Thoracic aorta endothelial cell (primary cell): ENCODE measurements around a stretch of chr2.

GRCh38 chr2:238274155-238274929, 14.1 kb downstream of the PER2 start:
- CAGE, long polyA plus RNA = no peak

DNA sequence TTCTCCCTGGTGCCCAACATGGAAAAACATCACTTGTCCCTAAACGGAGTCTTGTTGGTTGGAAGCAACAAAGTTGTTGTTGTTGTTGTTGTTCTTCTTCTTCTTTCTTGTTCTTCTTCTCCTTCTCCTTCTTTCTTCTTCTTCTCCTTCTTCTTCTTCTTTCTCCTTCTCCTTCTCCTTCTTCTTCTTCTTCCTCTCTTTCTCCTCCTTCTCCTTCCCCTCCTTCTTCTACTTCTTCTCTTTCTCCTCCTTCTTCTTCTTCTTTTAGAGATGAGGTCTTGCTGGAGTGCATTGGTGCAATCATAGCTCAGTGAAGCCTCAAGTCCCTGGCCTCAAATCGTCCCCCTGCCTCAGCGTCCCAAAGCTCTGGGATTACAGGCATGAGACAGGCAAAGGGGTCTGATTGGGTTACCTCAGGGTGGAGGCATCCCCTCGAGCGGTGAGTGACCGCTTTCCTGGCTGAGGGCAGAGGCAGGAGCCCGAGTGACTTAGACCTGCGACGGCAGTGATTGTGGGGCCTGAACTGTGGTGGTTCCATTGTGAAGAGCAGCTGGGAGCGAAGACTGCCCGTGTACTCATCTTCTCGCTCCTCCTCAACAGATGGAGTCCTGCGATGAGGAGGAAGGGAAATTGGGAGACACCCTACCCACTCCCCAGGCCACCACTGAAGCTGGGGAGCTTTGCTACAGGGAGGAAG, 6.9 kb upstream of the PER2 start:
- CAGE, long polyA plus RNA = no peak

- CAGE, long polyA plus RNA = no peak
Measured at GRCh38 chr2:238558876-238559231, 132.1 kb downstream of the ASB1 start.

- CAGE, long polyA plus RNA = no peak
Measured at GRCh38 chr2:238601325-238601965, 174.7 kb downstream of the ASB1 start.

GRCh38 chr2:238696346-238696779, 151.5 kb upstream of the TWIST2 start:
- CAGE, long polyA plus RNA = no peak

DNA sequence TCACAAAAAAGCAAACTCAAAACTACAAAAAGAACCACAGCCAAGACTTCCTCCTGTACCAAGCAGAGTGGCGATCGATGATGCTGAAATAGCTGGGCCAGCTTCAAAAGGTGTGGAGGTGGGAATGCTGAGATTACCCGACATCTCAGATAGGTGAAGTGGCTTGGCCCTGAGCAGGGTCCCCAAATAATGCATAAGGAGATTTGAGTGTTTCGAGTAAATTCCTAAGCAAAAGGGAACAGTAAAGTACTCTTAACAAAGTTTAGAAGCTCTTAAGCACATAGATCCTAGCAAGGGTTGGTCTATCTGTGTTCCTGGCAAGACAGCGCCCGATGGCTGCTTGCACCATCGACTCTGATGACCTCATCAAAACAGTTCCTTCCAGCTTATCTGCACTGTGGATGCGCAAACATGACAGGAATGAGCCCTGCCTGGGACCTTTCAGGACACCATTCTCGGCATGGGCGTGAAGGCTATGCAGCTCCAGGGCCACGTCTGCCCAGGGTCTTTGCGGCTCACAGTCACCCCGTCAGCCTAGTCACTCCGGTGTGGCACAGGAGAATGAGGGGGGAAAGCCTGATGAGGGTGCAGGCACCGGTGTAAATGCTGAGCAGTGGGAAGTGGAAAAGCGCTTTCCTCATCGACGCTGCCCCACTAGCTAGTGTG, 147.9 kb upstream of the TWIST2 start:
- CAGE, long polyA plus RNA = no peak

DNA sequence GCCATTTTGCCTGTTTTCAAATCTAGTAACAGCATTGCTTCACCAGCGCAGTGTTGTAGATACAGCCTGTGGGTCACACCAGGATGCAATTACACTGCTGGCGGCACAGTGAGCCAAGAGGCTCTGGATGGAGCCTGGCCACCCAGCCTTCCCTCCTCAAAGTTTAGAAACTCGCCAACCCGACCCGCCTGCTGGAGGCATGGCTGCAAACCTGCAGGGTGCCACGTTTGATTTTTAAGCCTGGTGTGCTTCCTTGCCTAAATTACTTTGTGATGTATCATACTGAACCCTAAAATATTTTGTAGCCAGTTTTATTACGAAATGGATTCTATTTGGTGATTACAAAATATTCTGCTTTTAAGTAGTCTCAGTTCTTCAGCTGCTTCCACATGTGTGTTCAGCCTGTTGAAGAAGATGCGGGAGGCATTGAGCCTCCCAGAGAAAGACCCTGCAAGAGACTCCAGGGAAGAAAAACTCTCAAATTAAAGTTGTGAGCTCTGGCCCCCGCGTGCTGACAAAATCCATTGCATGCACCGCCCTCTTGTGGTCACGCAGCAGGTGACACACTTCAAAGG, 63.2 kb upstream of the TWIST2 start:
- CAGE, long polyA plus RNA = no peak

- CAGE, long polyA plus RNA = no peak
Measured at GRCh38 chr2:238790707-238791402, 57.0 kb upstream of the TWIST2 start.

- CAGE, long polyA plus RNA = no peak
Measured at GRCh38 chr2:238846386-238847437, 1.2 kb upstream of the TWIST2 start.

DNA sequence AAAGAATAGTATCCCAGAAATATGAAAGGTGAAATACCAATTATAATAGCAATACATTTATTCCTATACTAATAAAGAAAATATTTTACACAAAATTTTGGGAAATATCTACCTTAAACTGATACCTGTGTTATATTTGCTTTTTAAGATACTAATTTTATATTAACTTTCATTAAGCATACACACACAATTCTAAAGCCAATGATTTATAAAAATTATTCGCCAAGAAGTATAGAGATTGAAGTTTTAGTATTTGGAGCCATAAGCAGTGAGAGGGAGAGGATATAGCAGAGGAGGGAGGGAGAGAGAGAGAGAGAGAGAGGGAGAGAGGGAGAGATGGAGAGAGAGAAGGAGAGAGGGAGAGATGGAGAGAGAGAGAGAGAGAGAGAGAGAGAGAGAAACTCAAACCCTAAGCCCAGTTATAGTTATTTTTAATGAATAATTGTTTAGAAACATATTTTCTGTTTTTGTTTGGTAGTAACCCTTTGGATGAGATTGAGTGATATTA, 5.3 kb downstream of the TWIST2 start:
- CAGE, long polyA plus RNA = no peak

- CAGE, long polyA plus RNA = no peak
Measured at GRCh38 chr2:238854864-238855194, 6.9 kb downstream of the TWIST2 start.

DNA sequence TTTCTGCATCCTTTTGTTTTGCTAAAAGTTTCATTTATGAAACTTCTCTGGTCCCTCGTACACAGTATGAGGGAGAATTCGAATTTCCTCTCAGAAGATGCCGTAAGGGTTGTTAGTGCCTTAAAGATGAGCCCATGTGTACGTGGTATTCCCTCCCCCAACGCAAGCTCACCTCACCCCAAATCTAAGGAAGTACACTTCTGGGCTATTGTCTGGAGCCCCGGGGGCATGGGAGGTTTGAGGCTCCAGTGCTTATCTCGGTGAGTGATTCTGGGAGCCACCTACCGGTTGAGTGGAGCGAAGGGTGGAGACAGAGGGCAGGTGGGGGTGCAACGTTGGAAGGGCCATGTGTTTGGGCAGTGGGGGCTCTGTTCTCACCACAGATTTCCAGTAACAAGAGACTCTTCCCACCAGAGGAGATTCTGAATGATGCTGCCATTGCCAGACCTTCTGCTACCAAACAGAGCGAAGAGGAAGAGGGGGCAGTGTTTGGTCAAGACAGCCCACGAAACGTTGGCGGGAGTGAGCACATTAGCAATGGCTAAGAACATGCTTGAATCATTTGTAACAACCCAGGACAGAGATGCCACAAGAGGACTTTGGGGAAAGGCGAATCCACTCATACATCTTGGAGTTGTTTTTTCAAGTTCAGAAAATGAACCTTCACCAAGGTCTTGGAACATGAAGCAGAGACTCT, 38.6 kb downstream of the TWIST2 start:
- CAGE, long polyA plus RNA = no peak

GRCh38 chr2:238894750-238895426, 47.0 kb downstream of the TWIST2 start:
- CAGE, long polyA plus RNA = no peak

DNA sequence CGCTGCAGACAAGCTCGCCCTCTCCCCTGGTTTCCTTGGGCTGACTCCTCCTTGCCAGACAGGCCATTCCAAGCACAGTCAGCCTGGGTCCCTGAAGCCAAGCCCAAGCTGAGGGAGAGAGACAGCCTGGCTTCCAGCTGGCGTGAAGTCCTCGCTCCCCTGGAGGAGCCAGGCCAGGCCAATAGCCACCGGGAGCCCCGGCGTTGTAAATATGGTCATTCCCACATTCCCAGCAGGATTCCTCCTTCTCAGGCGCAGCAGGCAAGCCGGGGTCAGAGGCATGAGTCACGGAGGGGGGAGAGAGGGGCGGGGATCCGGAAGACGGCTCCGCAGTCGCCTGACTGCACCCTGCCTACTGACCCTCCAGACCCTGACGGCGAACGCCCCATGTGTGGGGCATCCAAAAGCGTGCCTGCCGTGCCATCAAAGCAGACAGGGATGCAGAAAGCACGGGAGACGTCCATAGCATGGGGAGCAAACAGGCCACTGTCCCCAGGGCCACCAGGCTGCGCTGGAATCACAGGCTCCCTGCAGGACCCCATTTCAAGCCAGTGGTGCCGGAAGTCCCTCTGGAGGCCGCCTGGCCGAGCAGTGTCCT, 48.1 kb downstream of the TWIST2 start:
- CAGE, long polyA plus RNA = no peak

- CAGE, long polyA plus RNA = no peak
Measured at GRCh38 chr2:238907413-238908262, 59.8 kb downstream of the TWIST2 start.

- CAGE, long polyA plus RNA = no peak
Measured at GRCh38 chr2:239114679-239115276, 266.9 kb downstream of the TWIST2 start.

DNA sequence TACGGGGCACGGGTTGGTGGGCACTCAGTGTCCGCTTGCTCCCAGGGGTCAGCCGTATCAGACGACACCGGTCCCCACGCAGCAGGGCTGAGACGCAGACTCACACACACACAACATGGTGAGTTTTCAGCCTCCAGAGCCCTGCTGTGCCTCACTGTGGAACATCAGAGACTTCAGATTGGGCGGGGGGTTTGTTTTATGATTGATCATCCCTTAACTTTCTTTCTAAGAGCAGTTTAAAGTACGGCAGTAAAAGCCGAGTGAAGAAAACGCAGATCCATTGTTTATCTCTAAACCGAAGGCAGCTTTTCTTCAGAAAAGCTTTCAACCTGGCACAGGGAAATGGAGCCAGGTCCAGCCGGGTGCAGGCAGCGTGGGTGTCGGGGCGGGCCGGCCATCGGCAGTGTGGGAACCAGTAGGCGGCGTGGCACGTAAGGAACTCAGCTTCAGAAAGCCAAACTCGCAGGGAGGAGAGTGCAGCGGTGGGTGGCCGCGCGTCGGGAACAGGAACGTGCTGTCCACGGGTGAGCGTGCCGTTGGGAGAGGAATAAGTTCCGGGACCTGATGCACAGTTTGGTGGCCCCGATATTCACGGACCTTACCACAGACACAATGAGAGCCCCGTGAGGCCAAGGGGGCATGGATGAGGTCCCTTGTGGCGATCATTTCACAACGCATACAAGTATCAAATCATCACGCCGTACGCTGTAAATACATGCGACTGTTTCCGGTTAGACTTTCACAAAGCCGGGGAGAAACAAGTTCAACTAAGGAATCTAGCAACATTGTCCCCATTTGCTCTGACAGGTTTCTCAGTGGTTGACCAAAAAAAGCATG, 270.3 kb downstream of the TWIST2 start:
- CAGE, long polyA plus RNA = no peak

GRCh38 chr2:239124896-239125512, 275.8 kb downstream of the HDAC4 start:
- CAGE, long polyA plus RNA = no peak

DNA sequence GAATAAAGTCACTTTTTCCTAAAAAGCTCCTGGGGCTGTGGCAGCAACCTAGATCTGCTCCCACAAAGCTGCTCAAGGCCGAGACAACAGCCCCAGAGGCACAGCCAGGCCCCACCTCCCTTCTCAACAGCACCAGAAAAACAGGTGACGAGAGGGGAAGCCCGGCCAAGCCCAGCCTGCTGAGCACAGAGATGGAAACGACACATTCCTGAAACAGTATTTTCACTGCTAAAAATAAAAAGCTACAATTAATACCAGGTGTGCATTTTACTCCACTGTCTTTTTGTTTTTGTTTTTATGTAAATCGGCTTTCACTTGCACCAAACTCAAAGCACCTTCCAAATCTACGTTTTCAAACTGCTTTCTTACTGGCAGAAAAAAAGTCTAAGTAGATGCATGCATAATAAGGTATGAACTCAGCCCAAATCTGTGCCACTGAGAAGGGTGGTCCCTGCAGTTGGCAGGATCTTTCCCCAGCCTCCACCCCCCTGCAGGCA, 199.2 kb downstream of the HDAC4 start:
- CAGE, long polyA plus RNA = no peak

- CAGE, long polyA plus RNA = no peak
Measured at GRCh38 chr2:239230432-239231129, 170.2 kb downstream of the HDAC4 start.